Paraaortic lymph node (tissue), 1 donor: ENCODE measurements around a stretch of chr14.

DNA sequence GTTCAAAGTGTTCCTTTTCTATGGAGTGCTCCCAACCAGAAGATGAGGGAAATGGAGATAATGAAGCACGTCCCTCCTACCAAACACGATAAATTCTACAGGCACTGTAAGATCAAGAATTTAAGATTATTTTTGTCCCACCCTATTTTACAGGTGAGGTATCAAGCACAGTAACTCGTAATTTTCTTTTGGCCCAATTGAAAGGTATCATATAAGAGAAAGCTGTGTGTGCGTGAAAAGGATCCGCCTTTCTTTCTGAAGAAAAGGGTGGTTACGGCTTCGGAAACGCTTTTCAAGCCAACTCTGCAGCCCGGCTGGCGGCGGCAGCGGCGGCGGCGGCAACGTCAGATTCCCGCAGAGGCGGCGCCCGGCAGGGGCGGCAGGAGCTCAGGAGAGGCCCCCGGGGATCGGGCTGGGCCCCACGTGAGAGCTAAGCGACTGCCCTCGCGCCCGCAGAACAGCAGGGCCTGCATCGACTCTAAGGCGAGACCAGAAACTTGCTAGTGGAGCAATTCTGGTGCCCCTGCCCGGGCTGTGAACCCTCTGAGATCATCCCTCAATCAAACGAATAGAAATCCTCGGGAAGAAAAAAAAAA lies 603 bp upstream of the KLHDC2 start:
- PRO-cap, result bidirectional peak, plus-strand start at position 415 of the sequence, minus-strand start at position 354 of the sequence

DNA sequence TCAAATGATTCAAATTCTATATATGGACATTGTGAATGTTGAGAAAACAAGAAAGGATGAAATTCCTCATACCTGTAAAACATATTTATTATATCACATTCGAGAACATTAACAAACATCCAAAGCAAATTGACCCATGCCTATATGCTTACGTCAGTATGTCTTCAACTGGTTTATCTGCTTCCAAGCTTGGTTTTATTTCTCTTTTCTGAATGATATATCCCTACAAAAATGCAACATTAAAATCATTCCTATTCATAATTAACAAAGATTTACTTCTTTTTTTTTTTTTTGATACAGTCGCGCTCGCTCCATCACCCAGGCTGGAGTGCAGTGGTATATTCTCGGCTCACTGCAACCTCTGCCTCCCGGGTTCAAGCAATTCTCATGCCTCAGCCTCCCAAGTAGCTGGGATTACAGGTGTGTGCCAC lies 20.5 kb downstream of the NEMF start:
- PRO-cap, result no peak

- PRO-cap, result no peak
Observed at GRCh38 chr14:49986534-49987206, 93.8 kb downstream of the ARF6 start.

DNA sequence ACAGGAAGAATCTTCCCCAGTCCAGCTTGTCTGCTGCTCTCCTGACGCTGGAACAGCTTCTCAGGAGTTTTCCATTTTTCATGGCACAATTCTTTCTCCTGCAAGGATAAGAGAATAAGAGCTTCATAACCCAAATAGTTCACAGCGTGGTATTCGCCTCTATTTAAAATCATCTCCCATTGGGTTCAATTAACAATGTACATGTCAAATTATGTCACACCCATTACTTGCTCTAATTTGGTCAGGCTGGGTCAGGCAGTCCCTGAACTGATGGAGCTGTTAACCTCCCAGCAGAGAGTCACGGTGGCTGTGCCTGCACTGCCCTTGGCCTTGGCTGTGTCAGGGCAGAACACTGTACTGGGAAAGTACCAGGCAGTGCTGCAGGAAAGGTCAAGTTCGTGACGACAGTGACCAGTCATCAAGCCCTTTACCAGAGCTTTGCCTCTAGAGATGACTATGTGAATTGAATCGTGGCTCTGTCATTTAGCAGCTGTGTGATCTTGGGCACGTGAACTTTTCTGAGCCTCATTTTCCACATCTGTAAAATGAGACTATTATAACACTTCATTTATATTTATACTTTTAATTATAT lies 100.0 kb downstream of the ARF6 start:
- PRO-cap, result no peak

DNA sequence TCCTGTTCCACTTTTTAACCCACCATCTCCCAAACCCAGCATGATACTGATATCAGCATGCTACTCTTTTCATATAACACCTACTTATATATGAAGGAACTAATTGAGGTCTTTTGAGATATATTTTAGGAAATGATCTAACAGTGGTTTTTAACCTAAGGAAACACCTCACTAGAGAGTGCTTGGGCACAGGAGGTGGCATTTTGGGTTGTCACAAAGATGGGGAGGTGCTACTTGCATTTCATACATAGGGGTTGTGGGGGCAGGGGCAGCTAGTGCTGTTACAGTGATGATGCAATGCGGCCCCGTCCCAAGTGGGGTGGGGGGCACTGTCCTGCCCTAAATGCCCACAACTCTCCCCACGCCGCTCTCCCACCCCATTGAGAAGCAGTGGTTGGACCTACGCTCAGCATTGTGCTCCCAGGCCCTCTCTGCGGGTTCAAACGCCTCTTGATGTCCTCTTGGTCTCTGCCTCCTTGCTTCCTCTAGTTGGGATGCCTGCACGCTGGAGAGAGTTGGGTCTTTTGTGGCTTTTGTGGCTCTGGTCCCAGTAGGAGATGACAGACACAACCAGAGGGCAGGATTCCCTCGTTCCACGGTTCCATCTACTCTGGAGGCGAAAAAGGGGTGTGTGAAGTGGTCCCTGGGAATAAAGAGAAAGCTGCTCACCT lies 109.6 kb downstream of the ARF6 start:
- PRO-cap, result unidirectional peak, plus-strand start at position 275 of the sequence; unidirectional peak, plus-strand start at position 380 of the sequence

GRCh38 chr14:50038441-50039507 lies 77.6 kb downstream of the VCPKMT start:
- PRO-cap, result no peak

GRCh38 chr14:50043832-50044460 lies 72.4 kb downstream of the VCPKMT start:
- PRO-cap, result bidirectional peak, plus-strand start at chr14:50044210, minus-strand start at chr14:50044051

GRCh38 chr14:50044883-50045586 lies 71.3 kb downstream of the VCPKMT start:
- PRO-cap, result bidirectional peak, plus-strand start at chr14:50045265, minus-strand start at chr14:50045135

- PRO-cap, result bidirectional peak, plus-strand start at chr14:50047634, minus-strand start at chr14:50047643
Observed at GRCh38 chr14:50047162-50047938, 69.0 kb downstream of the VCPKMT start.

GRCh38 chr14:50064733-50065515 lies 51.4 kb downstream of the VCPKMT start:
- PRO-cap, result bidirectional peak, plus-strand start at chr14:50065171, minus-strand start at chr14:50065072

- PRO-cap, result no peak
Observed at GRCh38 chr14:50122235-50122625, 5.9 kb upstream of the VCPKMT start.

GRCh38 chr14:50342174-50342527 lies 30.0 kb downstream of the DMAC2L start:
- PRO-cap, result no peak

GRCh38 chr14:50345529-50346591 lies 33.7 kb downstream of the DMAC2L start:
- PRO-cap, result no peak

DNA sequence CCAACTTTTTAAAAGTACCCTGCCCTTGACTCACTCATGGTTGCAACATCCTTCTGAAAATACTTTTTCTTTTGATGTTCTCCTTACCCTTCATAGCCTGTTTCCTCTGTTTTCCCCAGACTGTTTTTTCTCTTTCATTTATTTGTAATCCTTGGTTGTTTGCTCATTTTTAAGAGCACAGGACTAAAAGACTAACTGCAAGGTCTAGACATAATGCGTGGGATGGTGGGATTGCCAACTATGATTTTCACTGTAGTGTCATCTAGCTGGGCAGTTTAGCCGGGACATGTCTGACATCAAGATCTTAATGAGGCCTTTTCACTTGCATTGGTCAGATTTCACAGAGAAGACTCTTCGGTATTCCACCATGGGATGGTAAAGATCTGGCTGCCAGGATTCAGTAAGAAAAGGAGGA lies 21.3 kb upstream of the CDKL1 start:
- PRO-cap, result no peak

DNA sequence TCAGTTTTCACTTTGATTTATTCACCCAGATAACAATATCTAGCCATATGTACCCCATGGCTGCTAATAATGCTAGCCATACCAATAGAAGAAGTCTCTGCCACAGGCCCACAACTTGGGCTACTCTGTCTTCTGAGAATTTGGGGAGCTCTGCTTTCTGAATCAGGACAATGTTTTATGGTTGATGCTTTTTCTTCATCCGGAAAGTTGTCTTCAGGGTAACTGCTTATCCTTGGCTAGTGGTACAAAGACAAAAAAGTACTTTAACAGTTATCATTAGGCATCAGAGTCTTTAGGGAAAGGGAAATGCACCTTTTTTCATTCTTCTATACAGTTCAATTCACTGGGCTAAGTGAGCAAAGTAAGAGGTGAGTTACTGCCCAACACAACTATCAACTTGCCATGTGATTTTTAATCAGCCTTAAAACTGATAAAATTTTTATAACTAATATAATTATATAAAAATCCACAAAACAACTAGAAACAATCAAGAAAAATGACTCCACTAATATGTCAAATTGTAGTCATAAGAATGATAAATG lies 48.3 kb upstream of the CDKL1 start:
- PRO-cap, result no peak

DNA sequence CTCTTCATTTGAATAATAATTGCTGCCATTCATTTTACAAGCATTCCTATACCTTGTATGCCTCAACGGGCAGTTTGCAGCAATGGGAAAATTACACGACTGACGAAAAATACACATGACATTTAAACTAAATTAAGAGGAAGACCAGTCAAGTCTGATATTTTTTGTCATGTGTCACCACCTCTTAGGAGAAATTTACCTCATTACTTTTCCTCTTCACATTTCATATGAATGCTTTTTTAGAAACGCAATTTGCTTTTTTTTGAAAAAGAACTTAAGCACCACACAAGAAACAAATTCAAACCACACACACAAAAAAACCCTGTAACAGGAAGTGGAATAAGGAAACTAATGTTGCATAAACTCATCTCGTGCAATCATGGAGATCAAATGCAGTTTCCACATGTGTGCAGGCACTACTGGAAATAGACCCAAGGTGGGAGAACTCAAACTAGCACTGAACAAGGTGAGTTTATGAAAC lies 17.6 kb downstream of the NIN start:
- PRO-cap, result no peak

- PRO-cap, result unidirectional peak, plus-strand start at chr14:50822850; unidirectional peak, plus-strand start at chr14:50822930
Observed at GRCh38 chr14:50822759-50823055, 8.3 kb downstream of the NIN start.

DNA sequence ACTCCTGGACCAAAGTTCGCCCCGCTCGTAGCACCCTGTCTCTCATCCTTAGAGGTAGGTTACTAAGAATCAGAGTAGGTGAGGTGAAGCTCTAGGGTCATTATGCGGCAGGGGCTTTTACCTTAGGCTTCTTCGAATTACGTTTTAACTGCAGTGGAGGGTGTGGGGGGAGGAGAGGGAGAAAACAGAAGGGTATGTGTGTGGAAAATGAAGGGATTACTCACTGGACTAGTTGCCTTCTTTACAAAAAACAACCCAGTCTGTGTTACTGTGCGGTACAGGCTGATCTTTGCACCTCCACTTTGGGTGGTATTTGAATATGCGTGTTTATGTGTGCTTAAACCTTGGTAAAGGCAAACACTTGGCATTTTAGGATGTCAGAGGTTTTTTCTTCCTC lies 767 bp upstream of the PYGL start:
- PRO-cap, result no peak

DNA sequence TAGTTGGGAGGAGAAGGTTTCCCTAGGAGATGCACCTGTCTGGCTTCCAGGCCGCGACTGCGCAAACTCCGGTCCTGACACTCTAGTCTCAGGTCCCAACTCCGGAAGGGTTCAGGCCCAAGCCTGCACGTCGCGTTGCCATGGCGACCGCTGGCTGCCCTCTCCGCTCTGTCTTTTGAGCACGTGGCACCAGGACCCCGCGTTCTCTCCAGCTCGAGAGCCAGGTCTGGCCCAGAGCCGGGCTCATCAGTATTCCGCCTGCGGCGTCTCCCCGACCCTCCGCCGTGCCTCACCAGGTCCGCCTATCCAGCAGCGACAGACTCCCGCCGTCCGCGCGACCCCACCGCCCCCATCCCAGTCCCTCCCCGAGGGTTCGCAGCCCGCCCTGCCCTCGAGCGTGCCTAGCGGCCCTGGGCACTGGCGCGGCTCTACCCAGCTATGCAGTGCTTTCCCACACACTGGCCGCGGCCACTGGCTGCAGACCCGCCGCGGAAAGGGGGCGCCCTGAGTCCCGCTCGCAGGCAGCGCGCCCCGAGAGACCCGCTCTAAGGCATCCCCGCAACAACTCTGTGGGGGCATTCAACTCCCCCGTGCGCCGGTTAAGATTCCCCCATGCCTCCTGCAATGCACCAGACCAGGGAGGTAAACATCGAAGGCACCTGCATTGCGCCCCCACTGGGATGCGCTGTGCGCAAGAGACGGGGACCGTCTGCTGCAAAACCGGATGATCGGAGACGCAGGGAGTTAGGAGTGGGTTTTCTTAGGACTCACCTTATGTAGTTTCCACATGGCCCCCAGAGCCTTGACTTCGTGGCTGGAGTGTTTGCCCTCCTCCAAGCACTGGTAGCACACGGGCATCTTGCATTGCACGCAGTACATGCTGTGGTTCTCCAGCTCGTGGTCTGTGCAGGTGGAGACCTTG lies 1.3 kb downstream of the TRIM9 start:
- PRO-cap, result unidirectional peak, minus-strand start at position 342 of the sequence

- PRO-cap, result no peak
Observed at GRCh38 chr14:51333420-51333727, 93.3 kb downstream of the TMX1 start.